SK-MEL-5 (cell line): ENCODE measurements around a stretch of chr17.

DNA sequence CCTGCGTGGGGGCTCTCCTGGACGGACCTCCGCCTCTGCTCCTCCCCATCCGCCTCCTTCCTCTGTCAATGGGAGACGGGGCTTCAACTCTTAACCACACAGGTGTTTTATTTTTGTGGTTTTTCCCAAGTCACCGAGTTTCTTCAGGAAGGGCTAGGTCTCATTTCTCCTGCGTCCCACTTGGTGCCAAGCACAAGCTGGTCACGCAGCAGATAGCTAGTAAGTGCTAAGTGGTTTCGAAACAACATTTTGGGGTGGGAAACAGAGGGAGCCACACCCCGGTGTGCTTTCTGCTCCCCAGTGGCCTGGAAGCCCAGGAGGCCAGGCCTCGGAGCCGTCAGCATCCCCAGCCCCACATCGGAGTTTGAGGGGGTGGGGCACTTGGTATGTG lies 55.4 kb downstream of the BAIAP2 start:
RAMPAGE:
- cytosol, long total RNA = no peak
- long total RNA = no peak
- nucleus, long total RNA = no peak

GRCh38 chr17:81121708-81122415 lies 43.4 kb upstream of the PVALEF start:
RAMPAGE:
- cytosol, long total RNA = no peak
- long total RNA = no peak
- nucleus, long total RNA = no peak

RAMPAGE:
- cytosol, long total RNA = no peak
- long total RNA = no peak
- nucleus, long total RNA = no peak
Measured at GRCh38 chr17:81196711-81197468, 25.9 kb downstream of the CEP131 start.

GRCh38 chr17:81294489-81295069 lies 528 bp downstream of the SLC38A10 start:
RAMPAGE:
- cytosol, long total RNA = no peak
- long total RNA = no peak
- nucleus, long total RNA = no peak

RAMPAGE:
- cytosol, long total RNA = no peak
- long total RNA = no peak
- nucleus, long total RNA = no peak
Measured at GRCh38 chr17:81303920-81304397, 8.9 kb upstream of the SLC38A10 start.

RAMPAGE:
- cytosol, long total RNA = no peak
- long total RNA = no peak
- nucleus, long total RNA = no peak
Measured at GRCh38 chr17:81370305-81370724, 24.9 kb upstream of the BAHCC1 start.

DNA sequence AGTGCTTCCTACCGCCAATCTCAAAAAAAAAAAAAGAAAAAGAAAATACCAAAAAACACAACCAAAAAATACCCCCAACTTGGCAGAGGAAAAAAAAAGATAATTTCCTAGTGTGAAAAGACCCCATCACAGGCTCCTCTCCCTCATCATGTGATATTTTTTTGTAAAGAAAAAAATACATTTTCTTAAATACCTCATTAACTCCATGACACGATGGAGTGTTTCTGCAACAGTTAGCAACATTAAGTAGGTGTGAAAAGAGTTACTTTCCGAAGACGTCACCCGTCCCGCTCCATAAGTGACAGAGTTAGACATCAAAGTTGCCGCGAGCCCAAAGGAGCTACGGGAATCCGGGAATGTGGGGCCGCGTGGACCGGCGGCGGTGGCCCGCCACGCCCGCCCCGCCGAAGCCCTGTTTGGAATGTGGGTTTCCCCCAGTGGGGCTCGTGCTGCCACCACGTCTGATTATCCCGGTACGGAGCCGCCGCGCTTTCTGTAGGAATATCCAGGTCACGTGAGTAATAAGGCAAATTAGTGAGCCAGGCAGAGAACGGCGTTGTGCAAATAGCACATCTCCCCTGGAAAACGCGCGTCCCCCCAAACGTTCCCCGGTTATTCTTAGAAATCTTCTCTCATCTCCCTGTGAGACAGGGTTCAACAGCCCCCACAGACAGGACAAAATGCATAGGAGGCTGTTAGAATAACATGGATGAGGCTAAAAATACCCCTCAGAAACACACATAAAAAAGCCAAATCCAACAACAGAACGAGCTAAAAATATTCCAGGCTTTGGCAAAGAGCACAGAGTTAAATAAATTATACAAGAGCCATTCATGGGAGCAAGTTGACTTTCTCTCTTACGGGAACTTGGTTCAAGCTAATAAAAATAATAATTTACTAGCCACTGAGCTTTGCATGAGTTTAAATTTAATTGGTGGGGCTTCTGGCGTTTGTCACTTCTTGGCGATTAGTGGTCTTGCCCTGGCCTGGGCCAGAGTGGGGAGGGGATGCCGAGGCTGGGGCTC lies 8.5 kb downstream of the BAHCC1 start:
RAMPAGE:
- cytosol, long total RNA = no peak
- long total RNA = no peak
- nucleus, long total RNA = no peak

GRCh38 chr17:81404485-81405053 lies 9.3 kb downstream of the BAHCC1 start:
RAMPAGE:
- cytosol, long total RNA = no peak
- long total RNA = no peak
- nucleus, long total RNA = no peak

DNA sequence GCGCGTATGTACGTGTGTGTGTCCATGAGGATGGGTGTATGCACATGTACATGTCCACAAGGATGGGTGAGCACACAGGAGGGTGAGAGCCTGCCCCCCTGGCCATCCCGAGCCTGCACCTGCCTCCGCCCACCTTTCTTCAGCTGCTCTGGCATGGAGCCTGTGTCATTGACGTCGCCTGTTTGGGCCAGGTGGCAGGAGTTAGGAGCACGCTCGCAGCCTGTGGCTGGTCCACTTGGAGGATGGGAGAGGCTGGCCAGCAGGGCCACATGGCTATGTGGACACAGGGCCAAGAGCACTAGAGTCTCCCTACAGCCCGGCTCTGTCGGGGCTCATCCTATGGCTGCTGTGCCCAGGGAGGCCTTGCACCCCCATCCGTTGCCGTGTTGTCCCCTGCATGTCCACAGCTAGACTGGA lies 21.4 kb downstream of the BAHCC1 start:
RAMPAGE:
- cytosol, long total RNA = no peak
- long total RNA = no peak
- nucleus, long total RNA = no peak

RAMPAGE:
- cytosol, long total RNA = no peak
- long total RNA = no peak
- nucleus, long total RNA = no peak
Measured at GRCh38 chr17:81451483-81452078, 56.3 kb downstream of the BAHCC1 start.

RAMPAGE:
- cytosol, long total RNA = no peak
- long total RNA = no peak
- nucleus, long total RNA = no peak
Measured at GRCh38 chr17:81452967-81453604, 57.8 kb downstream of the BAHCC1 start.

DNA sequence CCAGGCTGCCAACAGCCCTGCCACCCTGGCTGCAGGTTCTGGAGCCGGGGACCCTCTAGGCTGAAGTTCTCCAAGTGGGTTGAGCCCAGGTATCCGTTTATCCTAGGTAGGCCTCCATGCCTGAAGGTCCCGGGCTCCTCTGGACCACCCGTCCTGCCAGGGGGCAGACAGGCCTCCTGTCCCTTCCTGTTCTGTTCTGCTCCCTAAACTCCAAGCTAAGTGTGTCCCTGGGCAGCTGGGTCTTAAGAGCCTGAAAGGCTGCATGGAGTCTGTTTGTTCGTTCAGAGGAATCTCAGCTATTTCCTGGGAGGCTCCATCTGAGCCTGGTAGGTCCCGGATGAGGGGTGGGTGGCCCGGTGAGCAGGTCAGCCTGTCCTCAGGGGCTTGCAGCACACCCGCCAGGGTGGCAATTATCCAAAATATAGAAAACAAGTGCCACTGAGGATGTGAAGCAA lies 12.6 kb downstream of the ACTG1 start:
RAMPAGE:
- cytosol, long total RNA = no peak
- long total RNA = no peak
- nucleus, long total RNA = no peak

GRCh38 chr17:81539643-81540284 lies 11.6 kb downstream of the FSCN2 start:
RAMPAGE:
- cytosol, long total RNA = no peak
- long total RNA = no peak
- nucleus, long total RNA = no peak

DNA sequence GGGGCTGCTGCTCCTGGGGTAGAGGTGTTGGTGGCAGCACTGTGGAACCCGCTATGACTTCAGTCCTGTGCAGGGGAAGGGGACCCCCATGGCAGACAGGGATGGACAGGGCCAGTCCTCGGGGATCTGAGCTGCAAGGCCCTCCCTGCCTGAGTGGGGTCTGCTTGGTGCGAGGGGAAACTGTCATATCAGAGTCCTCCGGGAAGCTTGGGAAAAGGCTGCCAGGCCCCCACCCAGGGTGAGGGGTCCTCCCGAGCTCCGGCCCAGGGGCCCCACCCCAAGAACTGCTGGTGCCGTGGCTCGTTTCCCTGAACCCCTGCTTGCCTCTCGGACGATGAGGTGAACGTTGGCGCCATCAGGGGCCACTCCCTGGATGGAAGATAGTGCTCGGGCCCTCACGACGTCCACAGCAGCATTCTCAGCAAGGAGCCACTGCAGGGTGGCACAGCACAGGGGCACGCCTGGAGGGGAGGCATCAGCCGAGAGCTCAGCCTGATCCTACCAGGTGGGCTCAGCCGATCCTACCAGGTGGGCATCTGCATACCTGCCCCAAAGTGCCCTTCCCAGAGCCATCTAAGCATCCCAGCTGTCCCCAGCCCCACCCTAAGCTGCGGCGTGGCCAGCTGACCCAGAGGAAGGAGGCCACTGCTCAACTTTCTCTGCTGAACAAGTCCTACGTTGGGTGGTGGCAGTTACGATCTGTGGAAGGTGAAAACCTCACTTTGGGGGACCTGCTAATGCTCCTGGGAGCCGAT lies 6.6 kb downstream of the FAAP100 start:
RAMPAGE:
- cytosol, long total RNA = no peak
- long total RNA = no peak
- nucleus, long total RNA = no peak

GRCh38 chr17:81558373-81559412 lies 6.5 kb upstream of the FAAP100 start:
RAMPAGE:
- cytosol, long total RNA = no peak
- long total RNA = no peak
- nucleus, long total RNA = no peak

DNA sequence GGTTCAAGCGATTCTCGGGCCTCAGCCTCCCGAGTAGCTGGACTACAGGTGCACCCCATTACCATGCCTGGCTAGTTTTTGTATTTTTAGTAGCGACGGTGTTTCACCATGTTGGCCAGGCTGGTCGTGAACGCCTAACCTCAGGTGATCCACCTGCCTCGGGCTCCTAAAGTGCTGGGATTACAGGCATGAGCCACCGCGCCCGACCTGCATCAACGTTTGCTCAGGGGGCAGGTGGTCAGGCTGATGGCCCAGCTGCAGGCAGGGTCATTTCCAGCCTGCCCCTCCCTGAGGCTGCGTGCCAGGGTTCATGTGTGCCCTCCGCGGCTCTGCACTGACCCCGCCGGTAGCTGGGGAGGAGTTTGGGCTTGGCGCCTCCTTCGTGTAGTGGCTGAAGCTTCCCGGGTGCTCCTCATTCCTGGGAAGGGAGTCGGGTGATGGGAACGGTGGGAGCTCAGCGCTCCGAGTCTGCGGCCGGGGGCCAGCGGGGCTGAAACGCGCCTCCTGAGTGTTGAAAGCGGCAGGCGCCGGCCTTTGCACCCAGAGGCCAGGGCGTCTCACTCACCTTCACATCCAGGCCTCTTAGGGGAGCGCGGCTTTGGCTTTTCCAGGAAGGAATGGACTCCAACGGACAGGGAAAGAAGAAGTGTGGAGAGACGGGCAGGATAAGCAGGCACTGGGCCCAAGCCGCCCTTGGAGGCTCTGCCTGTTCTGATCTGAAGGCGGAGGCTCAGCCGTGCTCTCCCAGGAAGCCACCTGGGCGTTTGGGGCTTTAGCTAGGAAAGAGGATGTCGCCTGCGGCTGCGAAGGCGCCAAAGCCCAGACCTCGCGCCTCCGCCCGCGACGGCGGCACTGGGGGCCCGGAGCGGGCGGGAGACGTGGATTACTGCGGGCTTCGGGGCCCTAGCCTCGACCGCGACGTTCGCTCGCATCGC lies 680 bp upstream of the MRPL12 start:
RAMPAGE:
- cytosol, long total RNA = no peak
- long total RNA = no peak
- nucleus, long total RNA = no peak

GRCh38 chr17:81714115-81714388 lies 2.0 kb downstream of the SLC25A10 start:
RAMPAGE:
- cytosol, long total RNA = no peak
- long total RNA = no peak
- nucleus, long total RNA = no peak

DNA sequence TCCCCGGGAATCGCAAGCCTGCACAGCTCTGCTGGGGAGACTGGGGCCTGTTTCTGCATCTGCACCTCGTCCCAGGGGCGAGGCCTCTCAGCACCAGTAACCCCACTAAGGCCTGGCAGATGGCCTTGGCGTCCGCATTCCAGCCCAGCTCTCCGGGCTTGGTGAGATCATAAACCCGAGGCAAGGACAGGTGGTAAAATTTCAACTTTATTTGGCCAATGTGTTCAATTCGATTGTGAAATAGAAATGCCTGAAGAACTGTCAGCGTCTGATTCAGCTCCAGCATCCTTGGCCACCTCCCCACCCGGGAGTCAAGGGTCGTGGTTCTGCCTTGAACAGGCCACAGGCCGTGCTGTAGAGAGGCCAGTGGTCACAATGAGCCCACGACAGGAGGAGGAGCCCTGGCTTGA lies 8.1 kb upstream of the PPP1R27 start:
RAMPAGE:
- cytosol, long total RNA = no peak
- long total RNA = no peak
- nucleus, long total RNA = no peak

DNA sequence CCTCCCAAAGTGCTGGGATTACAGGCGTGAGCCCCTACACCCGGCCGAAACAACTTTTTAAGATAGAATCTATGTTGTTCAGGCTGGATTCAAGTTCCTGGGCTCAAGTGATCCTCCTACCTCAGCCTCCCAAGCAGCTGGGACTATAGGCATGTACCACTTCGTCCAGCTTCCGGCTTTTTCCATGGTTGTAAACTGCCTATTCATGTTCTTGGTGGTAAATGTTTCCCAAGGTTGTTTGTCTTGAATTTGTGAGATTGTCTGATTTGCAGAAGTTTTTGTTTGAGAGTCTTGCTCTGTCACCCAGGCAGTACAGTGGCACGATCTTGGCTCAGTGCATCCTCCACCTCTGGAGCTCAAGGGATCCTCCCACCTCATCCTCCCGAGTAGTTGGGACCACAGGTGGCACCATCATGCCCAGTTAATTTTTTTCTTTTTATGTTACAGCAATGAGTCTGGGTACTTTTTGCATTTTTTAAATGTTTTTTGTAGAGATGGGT lies 5.6 kb upstream of the ARHGDIA start:
RAMPAGE:
- cytosol, long total RNA = no peak
- long total RNA = no peak
- nucleus, long total RNA = no peak

RAMPAGE:
- cytosol, long total RNA = no peak
- long total RNA = no peak
- nucleus, long total RNA = no peak
Measured at GRCh38 chr17:81919321-81920367, 1.7 kb upstream of the SIRT7 start.